ENCODE data around the genes IGFBP6, MYG1 and SP1.

DNA sequence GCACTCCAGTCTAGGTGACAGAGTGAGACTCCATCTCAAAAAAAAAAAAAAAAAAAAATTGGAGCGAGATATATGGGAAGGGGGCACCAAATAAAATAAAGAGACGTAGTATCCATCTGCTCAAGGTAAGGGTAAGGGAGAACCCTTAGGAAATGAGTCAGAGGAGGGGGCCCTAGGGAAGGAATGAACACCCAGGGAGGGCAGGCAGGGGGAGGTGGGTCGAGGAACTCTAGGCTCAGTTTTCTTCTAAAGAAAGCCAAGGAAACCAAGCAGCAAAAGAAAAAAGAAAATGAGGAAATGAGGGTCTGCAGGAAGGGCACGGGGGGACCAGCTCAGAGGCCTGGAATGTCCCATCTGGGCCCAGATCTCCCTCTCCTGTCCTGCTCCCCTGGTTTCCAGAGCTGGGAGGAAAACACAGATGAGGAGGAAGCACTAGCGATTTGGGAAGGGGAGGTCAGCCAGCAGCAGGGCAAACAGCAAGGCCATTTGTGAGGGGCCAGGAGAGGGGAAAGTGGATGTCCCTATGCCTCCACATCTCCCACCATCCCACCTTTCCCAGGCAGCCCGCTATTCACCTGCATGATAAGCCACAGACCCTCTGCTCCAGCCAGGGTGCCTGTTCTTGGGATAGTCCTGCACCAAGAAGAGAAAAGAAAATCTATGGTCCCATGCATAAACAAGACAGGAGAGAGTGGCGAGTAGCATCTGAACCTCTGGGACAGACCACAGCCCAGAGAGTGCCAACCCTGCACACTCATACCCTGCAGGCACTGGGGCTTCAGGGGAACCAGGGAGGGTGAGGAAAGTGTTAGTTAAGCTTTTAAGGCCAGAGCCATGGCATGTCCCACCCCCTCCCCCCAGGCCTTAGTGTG is 11.9 kb downstream of the SPRYD3 start:
- PRO-cap = no peak
- RAMPAGE, long total RNA, 2 experiments = no peak in any of the 2 experiments

DNA sequence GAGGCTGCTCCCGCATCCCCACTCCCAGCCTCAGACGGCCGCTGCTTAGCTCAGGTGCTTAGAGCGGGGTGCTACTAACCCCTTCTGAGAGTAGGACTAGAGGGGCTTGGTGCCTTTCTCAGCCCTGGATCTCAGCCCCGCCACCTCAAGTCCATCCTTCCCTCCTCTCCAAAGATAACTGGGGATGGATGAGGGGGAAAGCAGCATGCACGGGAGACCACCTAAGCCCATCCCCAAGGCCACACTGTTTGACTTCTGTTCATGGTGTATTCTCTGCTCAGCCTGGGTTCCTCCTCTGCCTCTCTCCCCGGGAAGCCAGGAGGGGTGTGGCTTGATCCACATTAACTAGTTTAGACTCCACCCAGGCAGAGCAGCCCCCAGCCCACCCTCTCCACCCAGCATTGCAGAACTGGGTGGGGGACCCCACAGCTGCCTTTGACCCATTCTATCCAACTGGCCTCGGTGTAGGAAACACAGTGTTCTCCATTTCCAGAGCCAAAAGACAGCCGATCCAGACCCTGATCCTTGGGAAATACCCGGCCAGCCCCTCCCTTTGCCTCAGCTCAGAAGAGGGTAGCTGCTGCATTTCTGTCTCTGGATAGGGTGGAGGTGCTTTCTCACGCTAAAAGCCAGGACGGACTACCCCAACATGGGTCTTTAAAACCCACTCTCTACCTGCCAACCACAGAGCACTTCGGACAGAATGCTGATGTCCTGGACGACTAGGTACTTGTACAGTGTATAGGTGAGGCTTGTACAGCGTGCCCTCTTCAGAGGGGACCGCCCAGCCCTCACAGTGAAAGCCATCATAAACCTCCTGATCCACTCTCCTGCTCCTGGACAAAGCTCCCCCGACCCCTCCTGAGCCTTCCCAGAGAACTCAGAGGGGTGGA is 9.5 kb downstream of the SPRYD3 start:
- PRO-cap = bidirectional peak, plus-strand start at position 448 of the sequence, minus-strand start at position 317 of the sequence
- RAMPAGE, long total RNA, 2 experiments = no peak in any of the 2 experiments

- PRO-cap = no peak
- RAMPAGE, long total RNA, 2 experiments = no peak in any of the 2 experiments
These were observed 7.5 kb downstream of the SPRYD3 start for GRCh38 chr12:53071702-53072151.

DNA sequence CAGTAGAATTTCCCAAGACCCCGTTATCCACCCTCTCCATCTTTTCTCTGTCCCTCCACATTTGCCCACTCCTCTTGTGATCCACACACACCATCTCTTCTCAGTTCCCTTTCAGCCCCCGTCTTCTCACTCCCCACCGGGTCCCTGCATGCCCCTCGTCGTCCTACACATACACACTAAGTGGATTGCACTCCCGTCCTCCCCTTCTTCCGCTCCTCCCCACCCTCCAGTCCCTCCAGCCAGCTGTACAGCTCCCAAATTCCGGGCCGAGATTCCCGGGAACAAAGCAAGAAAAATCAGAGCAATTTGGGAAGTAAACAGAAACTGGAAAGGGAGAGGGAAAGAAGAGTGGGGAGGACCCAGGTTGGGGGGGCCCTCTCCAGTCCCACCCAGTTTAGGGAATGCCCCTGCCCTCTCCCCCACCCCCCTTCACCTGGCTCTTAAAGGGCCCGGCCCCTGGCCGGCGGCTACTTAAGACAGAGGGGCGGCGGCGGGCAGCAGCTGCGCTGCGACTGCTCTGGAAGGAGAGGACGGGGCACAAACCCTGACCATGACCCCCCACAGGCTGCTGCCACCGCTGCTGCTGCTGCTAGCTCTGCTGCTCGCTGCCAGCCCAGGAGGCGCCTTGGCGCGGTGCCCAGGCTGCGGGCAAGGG is at the start of gene IGFBP6:
Gene IGFBP6, plus strand, starts transcription at position 500 of the 655 bp plus-strand sequence.
- PRO-cap = bidirectional peak, plus-strand start at position 500 of the sequence, minus-strand start at position 178 of the sequence
- RAMPAGE, long total RNA, 2 experiments = start-site peak on the plus strand in 2 of 2 experiments, centred at positions 482 to 499 of the sequence, 1,686 to 4,247 reads per replicate

DNA sequence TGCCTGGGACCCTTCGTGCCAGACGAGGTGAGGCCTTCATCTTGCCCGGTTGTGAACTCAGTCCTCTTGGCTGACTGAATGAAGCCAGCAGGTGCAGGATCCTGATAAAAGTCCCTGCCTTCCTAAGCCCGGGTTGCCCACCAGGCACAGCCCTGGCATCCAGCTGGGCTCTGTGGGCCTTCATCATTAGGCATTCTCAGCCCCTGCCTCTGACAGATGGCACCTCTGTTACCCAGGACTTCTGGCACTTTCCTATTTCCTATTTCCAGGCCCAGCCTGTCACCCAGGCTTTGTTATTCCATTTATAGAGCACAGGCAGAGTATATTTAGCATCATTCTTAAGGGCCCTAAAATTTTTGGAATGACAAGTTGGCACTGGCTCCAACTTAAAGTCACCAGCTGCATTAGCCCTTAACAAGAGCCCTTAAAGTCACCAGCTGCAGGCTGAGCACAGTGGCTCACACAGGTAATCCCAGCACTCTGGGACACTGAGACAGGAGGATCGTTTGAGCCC is 12.9 kb downstream of the SOAT2 start:
- PRO-cap = bidirectional peak, plus-strand start at position 433 of the sequence, minus-strand start at position 278 of the sequence
- RAMPAGE, long total RNA, 2 experiments = no peak in any of the 2 experiments

DNA sequence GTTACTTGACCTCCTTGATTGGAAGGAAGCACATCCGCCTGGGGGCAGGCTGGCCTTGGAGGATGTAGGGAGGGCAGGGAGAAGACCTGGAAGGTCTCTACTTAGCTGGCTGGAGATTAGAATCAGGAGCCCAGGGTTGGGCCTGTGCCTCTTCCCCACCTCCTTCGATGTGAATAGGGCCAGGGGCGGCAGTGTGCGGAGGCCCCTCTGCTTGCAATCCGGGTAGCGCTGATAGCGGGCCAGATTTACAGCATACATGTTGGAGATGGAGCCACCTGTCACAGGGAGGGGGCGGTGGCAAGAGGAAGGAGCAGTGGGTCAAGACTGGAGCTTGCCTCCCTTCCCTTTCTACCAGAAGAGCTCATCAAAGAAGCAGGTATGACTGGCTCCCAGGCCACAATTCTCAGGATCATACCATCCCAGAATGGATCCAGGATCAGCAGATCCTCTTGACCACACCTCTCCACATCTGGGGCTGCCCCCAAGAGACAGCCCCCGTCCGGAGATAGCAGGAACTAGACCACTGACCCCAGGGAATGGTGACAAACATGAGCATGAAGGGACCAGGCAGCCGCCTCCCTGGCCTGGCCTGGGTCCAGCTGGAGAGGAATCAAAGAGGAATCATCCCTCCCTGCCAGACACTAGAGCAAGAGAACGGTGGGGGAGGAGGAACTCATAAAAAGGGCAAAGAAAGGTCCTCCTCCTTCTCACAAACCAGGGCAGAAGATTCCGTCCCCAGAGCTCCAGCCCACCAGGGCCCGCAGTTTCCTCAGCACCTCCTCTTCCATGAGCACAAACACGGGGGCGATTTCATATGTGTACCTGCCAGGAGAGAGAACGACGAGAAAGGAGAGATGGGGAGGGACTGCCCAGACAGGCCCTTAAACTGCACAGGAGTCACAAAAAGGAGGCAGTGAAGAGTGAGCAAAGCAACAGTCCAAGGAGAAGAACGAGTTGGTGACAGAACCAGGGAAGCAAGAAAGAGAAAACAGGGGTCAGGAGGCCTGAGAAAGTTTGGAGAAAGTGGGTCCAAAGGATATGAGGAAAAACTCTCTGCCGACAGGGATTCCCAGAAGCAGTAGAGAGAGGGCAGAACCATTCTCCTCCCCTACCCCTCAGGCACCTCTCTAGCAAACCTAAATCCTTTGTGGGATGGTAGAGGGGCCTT is 9.0 kb upstream of the ZNF740 start:
- PRO-cap = no peak
- RAMPAGE, long total RNA, 2 experiments = no peak in any of the 2 experiments

- PRO-cap = no peak
- RAMPAGE, long total RNA, 2 experiments = no peak in any of the 2 experiments
These were observed 692 bp upstream of the ZNF740 start for GRCh38 chr12:53179663-53180396.

GRCh38 chr12:53192208-53193352 is 11.9 kb upstream of the CSAD start:
- PRO-cap = no peak
- RAMPAGE, long total RNA, 2 experiments = no peak in any of the 2 experiments

GRCh38 chr12:53193361-53193996 is 12.8 kb upstream of the CSAD start:
- PRO-cap = no peak
- RAMPAGE, long total RNA, 2 experiments = no peak in any of the 2 experiments

DNA sequence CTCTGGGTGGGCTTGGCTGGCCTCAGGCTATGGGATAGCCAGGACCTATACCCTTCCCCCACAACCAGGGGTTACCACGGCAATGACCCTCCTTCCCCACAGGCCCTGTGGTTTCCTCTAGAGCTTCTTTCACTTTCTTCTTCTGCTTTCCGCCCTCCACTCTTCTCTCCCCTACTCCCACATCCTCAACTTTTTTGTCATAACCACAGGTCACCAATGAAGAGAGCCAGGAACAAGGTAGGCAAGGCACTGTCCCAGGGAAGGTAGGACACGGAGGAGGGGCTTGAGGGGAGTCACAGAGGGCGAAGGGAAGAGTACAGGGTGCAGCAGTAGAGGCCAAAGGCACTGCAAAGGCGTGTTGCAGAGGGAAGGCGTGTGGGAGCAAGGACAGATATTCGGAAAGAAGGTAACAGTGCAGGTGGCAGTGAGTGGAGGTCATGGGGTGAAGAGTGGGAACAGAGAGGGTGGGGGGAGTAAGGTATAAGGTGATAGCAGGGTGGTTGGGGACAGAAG is 2.0 kb upstream of the ITGB7 start:
- PRO-cap = no peak
- RAMPAGE, long total RNA, 2 experiments = no peak in any of the 2 experiments

DNA sequence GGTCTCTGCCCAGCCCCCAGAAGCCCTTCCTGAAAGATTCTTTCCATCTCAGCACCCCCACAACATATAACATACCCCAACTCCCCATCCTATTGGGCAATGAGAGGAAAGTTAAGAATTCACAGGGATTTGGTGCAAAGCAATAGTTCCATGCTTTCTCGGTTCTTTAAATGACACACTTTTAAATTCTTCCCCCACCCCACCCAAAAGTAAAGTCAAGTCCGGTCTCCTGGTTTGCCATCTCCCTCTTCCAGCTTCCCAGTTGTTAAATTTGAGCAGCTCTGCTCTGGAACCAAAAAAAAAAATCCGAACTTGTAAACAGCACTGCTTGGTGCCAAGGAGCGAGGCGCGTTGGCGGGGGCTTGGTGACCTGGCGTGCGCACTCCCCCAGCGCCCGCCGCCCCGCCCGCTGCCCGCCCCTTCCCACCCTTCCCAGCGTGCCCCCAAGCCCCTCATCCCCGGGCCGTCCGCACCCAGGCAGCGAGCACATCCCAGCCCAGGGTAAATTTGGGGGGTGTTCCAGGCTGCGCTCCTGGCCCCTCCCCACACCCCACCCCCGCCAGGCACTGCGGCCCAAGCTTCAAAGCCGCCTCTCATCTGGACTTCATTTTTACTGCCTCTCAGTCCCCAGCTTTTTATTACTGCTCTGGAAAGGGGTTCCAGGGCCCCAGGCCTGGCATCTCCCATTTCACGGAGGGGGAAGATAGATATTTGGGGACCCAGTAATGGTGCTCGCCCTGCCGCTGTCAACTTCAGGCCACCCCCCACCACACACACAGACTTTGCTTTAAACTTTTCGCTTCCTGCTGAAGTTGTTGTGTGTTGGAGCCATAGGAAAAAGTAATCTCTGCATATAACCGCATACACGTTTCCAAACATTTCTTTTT is 11.6 kb upstream of the ITGB7 start:
- PRO-cap = no peak
- RAMPAGE, long total RNA, 2 experiments = no peak in any of the 2 experiments

- PRO-cap = bidirectional peak, plus-strand start at chr12:53221793, minus-strand start at chr12:53221592; bidirectional peak, plus-strand start at chr12:53221899, minus-strand start at chr12:53221869
- RAMPAGE, long total RNA, 2 experiments = no peak in any of the 2 experiments
These were observed 10.4 kb downstream of the RARG start for GRCh38 chr12:53221463-53222082.

DNA sequence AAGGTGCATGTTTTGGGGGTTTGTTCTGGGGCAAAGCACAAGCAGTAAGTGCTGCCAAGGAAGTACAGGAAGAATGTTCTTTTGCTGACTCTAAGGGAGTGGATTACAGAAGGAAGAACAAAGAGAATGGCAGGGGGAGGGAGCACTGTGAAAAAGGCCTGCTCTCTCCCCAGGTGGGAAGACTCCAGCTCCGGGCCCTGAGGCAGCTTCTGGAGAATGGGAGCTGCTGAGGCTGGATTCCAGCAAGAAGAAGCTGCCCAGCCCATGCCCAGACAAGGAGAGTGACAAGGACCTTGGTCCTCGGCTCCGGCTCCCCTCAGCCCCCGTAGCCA is 7.0 kb upstream of the PFDN5 start:
- PRO-cap = no peak
- RAMPAGE, long total RNA, 2 experiments = no peak in any of the 2 experiments

- PRO-cap = no peak
- RAMPAGE, long total RNA, 2 experiments = no peak in any of the 2 experiments
These were observed 1.3 kb upstream of the MYG1 start for GRCh38 chr12:53297978-53298754.

GRCh38 chr12:53299512-53300284 is at the start of gene MYG1:
Gene MYG1, plus strand, starts transcription at chr12:53299695.
- PRO-cap = unidirectional peak, plus-strand start at chr12:53299701
- RAMPAGE, long total RNA, 2 experiments = start-site peak on the plus strand in 1 of 2 experiments, at chr12:53299718-53299958 at its widest, 10 to 50 reads per replicate

GRCh38 chr12:53379024-53379799 is 764 bp upstream of the SP1 start:
- PRO-cap = unidirectional peak, minus-strand start at chr12:53379461
- RAMPAGE, long total RNA, 2 experiments = no peak in any of the 2 experiments

GRCh38 chr12:53379800-53380518 is at the start of gene SP1:
Gene SP1, plus strand, starts transcription at chr12:53380176.
- PRO-cap = unidirectional peak, plus-strand start at chr12:53380190
- RAMPAGE, long total RNA, 2 experiments = start-site peak on the plus strand in 2 of 2 experiments, at chr12:53380176-53380269 at its widest, 21 to 95 reads per replicate

DNA sequence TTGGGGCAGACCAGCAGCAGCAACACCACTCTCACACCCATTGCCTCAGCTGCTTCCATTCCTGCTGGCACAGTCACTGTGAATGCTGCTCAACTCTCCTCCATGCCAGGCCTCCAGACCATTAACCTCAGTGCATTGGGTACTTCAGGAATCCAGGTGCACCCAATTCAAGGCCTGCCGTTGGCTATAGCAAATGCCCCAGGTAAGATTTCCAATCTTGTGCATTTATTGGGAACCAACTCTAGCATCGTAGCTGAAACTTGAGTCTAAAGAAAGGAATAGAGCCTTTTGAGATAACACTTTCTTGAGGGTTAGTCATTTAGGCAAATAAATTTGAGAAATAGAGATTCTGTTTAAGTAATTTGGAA is 3.4 kb downstream of the SP1 start:
- PRO-cap = no peak
- RAMPAGE, long total RNA, 2 experiments = no peak in any of the 2 experiments

DNA sequence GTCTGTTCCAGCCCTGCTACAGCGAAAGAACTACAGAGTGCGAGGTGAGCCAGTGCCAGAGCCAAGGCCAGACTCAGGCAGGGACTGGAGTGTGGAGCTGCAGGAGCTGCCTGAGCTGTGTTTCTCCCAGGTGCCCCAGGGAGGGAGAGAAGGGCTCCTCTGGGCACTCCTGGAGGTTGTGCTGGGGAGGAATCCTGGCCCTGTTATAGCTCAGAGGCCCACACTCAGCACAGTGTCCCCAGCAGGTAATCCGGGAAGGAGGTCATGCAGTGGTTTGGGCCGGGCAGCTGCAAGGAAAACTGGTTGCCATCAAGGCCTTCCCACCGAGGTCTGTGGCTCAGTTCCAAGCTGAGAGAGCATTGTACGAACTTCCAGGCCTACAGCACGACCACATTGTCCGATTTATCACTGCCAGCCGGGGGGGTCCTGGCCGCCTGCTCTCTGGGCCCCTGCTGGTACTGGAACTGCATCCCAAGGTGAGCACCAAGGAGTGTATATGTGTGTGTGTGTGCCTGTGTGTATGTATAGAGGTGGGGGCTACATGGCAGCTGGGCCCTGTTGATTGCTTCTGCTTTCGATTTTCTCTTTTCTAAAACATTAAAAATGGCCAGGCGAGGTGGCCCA is 1.9 kb downstream of the AMHR2 start:
- PRO-cap = no peak
- RAMPAGE, long total RNA, 2 experiments = no peak in any of the 2 experiments

DNA sequence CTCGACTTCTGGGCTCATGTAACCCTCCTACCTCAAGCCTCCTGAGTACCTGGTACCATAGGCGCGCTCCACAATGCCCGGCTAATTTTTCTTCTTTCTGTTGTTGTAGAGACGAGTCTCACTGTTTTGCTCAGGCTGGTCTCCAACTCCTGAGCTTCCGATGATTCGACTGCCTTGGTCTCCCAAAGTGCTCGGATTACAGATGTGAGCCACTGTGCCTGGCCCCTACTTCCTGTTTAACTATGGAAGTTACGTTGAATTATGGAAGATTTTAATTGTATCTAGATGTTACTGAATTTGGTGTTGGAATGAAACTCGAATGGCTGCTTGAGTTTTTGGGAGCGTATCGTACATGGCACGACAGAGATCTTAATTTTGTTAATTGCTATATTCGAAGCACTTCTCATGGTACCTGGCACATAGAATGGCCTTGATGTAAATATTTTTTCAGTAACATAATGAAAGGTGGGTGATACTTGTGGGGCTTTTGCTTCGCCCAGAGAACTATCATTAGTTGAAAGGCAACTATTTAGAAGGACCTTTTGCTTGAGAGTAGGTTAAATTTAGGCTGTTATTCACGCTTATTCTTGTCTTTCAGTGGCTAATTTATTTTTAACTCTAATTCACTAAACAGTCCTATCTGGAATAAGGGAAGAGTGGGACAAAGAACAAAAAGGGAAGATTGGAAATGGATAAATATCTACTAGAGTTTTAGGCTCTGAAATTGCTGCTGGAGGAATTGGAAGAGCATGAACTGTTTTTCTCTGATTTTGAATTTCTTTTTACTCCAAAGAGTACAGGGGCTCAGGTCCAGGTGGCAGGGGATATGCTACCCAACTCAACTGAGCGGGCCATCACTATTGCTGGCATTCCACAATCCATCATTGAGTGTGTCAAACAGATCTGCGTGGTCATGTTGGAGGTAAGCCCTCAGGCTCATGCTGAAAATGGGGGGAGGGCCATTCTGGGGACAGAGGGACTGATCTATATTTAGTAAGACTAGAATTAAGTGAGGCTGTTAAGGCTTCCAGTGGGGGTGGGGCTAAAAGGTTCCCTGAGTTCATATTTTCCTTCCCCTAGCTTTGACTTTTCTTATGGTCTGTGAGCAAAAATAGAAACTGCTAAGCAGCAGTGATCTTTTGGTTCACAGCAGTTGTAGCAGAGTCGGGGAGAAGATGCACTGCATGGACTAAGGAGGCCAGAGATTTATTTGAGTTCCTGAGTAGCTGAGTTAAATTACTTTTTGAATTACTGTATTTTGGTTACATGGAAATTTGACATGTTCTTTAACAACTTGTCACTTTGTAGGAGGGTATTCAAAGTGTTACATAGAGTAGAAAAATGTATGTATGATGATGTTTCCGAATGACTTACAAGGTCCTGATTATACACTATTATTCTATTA is 8.8 kb downstream of the PCBP2 start:
- PRO-cap = unidirectional peak, plus-strand start at position 1,152 of the sequence
- RAMPAGE, long total RNA, 2 experiments = no peak in any of the 2 experiments